ENCODE results near the gene AGBL1.

GRCh38 chr15:85721785-85722435 lies 72.8 kb downstream of the KLHL25 start:
- PRO-cap: no peak

DNA sequence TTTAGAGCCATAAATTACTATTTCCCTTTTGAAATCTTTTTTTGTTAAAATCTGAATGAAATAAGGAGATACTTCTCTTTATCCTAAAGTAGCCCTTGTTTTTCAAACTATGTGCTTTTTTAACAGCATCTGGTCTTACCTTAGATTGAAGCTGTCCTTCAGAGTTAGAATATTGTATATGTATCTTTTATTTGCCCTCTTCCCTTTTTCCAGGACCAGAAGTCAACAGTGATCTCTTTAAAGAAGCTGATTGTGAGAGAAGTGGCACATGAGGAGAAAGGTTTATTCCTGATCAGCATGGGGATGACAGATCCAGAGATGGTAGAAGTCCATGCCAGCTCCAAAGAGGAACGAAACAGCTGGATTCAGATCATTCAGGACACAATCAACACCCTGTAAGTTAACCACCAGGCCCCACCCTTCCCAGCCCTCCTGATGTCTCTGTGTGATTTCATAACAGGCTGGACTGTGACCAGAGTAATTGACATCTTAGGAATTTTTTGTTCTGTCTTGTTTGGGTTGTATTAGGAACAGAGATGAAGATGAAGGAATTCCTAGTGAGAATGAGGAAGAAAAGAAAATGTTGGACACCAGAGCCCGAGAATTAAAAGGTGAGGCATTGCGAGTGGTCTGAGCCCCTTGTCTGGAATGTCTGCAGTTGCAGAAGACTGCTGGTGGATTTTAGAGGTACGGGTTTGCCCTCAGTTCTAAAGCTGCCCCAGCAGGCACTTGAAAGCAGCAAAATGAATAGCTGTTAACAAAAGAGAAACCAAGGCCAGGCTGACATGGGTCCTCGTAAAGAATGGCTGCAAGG lies 67.7 kb downstream of the KLHL25 start:
- PRO-cap: no peak

GRCh38 chr15:85750829-85751270 lies 43.9 kb downstream of the KLHL25 start:
- PRO-cap: no peak

- PRO-cap: no peak
These were observed 37.2 kb downstream of the KLHL25 start for GRCh38 chr15:85757553-85757803.

DNA sequence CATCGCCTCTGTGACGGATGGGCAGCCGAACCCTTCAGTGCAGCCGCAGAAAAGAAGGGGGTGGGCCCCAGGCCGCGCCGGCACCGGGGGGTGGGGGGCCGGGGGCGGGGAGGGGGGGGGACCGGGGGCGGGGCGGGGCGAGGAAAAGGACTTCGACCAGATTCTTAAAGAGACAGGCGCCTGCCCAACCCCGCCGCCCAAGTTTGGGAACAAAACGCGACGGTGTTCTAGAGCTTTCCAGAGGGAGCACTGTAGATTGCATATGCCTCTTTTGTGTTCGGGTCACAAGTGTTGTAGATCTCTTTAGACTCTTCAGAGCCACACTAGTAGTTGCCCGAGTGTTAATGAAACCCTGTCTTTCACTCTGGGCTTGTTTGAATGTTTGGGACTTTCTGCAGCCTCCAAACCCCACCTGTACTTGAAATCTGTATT lies 268 bp upstream of the KLHL25 start:
- PRO-cap: no peak

- PRO-cap: no peak
These were observed at the start of gene AGBL1 for GRCh38 chr15:86079272-86079948. Gene AGBL1, plus strand, starts transcription at chr15:86079871.

- PRO-cap: no peak
These were observed 551.3 kb downstream of the AGBL1 start for GRCh38 chr15:86630927-86631352.

GRCh38 chr15:86916634-86917106 lies 837.0 kb downstream of the AGBL1 start:
- PRO-cap: no peak

DNA sequence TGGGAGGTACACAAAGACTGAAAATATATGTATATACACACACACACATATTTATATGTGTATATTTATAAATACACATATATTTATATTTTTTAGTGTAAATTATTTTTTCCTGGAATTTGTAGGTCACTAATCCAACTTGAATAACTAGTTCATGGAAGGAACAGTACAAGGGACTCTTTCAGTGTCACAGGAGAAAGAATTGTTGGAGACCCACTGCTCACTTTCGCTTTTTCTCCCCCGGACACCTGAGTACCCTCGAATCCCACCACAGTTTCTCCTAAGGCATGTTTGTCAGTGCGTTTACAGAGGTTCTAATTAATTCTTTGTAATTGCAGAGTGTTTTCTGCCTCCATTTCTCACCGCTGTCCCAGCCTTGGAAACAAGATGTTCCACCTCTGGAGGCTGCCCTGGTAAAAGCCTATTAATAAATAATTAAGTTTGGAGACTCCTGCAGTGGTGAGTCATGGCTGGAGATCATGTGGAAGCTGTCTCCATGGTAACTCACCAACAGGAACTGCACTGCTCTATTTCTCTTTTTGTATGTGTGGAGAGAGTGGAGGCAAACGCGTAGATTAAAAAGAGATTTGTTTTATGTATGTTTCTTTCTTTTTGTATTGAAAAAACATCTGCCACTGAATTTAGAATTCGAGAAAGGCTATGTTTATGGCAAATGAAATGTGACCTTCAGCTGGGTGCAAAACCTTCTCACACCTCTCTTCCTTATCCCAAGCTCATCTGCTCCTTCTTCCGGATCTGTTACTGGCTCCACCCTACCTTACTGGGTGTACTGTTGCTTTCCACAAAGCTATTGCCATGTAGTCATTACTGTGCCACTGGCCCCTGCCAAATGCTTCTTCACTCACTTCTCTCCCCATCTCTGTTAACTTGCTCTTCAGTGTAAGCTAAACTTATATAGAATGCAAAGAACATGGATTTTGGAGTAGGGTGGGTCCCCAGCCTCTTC lies 778.8 kb downstream of the NTRK3 start:
- PRO-cap: no peak

- PRO-cap: no peak
These were observed 1.0 kb upstream of the NTRK3 start for GRCh38 chr15:88257581-88257903.

DNA sequence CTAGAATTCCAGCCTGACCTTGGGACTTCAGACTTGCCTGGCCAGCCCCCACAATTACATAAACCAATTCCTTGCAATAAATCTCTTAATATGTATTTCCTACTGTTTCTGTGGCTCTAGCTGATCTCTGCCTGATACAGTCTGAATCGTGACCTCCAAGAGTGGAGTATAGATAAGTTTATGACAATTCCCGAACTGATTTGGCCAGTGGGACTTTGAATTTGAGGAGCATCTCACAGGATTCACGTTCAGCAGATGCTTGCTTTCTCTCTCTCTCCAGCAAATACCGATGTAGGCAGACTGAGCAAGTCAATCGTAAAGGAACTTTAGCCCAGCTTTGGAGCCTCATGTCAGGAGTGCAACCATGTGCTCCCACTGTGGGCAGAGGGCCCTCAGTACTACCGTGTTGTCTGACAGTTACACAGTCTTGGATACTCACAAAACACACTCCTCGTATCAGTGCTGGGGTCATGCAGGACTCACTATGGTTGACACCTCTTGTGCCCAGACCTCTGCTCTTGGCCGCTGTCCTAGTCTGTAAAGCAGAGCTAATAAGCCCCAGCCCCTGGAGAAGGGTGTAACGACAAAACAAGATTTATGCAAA lies 66.2 kb downstream of the MRPL46 start:
- PRO-cap: bidirectional peak, plus-strand start outside the sequence, minus-strand start at position 539 of the sequence

DNA sequence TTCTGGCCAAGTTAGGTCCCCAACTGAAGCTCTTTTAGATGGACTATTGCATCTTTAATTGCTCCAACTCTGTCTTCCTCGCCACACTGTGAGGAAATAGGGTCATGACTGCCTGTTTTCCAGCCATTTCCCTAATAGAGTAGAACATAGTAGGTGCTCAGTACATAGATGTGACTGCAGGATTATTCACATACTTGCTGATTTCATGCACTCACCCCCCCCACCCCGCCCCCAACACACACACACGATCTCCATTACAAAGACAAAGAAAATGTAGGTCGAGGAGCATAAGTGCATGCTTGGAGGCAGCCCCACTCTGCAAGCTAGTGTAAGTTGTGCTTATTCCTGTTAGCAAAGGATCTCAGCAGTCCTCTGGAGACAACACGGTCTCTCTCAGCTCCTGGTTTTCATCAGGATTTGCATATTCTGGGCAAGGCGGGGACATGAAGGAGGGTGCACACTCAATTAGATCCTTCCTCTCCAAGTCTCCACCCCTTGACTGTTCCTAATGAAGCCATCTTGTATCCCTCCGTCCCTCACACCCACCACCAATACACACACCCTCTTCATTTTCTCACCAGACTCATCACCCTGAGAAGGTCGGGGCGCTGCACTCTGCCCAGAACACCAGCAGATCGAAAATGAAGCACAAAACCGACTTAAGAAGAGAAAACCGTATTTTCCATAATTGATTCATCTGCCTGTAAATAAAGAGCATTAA lies 63.9 kb downstream of the MRPL46 start:
- PRO-cap: no peak

DNA sequence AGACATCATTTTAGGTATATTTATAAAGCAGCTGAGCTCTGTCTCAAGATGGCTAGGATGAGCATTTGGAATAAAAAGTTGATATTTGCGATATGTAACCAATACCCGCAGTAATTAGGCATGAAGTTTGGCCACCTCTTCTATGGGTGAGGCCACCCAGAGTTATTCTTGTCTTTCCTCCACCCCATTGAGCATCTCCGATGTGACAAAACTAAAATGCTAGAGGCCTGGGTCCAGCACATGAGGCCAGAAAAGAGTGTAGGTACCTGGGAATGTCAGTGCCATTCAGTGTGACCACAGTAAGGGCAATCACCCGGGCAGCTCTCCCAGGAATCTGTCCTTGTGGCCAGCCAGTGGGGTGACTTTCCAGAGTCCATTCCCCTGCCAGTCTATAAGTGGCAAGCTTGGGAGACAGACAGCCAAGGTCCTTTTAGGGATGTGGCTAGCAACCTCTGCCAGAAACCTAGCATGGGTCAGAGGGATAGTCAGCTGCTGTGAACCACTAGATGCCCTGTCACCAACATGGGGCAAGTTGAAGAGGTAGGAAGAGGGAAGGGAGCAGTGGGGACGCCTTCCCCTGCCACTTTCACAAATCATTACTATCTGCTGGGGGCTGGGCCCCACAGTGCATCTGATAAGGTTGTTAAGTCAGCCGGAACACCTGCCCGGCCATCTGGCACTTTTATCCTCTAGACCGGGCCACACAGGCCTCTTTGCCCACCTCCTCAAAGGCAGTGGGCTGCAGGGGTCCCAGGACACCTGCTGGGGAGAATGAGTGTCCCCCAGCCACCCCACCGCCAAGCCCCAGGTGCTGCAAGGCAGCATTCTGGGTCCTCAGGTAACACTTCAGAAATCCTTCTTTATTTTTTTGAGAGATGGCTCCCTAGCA lies 24.7 kb upstream of the DET1 start:
- PRO-cap: no peak

- PRO-cap: no peak
These were observed 6.3 kb downstream of the AEN start for GRCh38 chr15:88627441-88627822.

GRCh38 chr15:88635479-88636605 lies 3.0 kb upstream of the ISG20 start:
- PRO-cap: bidirectional peak, plus-strand start at chr15:88635610, minus-strand start at chr15:88635360; bidirectional peak, plus-strand start at chr15:88636325, minus-strand start at chr15:88636192

DNA sequence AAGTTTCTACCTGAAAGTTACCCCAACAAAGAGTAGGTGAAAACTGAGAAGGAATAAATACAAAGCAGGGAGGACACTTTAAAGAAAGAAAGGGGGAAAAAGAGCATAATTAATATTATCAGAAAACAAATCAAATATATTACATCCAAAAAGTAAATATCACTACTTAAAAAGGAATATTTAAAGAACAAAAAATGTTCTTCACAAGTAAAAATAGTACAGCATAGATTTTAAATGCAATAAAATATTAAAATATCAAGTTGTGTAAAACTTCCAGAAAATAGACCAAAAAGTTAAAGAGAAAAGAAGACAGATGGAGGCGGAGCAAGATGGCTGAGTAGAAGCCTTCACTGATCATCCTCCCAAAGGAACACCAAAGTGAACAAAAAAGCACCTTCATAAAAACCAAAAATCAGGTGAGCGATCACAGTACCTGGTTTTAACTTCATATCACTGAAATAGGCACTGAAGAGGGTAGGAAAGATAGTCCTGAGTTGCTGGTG lies 23.9 kb downstream of the ISG20 start:
- PRO-cap: no peak

DNA sequence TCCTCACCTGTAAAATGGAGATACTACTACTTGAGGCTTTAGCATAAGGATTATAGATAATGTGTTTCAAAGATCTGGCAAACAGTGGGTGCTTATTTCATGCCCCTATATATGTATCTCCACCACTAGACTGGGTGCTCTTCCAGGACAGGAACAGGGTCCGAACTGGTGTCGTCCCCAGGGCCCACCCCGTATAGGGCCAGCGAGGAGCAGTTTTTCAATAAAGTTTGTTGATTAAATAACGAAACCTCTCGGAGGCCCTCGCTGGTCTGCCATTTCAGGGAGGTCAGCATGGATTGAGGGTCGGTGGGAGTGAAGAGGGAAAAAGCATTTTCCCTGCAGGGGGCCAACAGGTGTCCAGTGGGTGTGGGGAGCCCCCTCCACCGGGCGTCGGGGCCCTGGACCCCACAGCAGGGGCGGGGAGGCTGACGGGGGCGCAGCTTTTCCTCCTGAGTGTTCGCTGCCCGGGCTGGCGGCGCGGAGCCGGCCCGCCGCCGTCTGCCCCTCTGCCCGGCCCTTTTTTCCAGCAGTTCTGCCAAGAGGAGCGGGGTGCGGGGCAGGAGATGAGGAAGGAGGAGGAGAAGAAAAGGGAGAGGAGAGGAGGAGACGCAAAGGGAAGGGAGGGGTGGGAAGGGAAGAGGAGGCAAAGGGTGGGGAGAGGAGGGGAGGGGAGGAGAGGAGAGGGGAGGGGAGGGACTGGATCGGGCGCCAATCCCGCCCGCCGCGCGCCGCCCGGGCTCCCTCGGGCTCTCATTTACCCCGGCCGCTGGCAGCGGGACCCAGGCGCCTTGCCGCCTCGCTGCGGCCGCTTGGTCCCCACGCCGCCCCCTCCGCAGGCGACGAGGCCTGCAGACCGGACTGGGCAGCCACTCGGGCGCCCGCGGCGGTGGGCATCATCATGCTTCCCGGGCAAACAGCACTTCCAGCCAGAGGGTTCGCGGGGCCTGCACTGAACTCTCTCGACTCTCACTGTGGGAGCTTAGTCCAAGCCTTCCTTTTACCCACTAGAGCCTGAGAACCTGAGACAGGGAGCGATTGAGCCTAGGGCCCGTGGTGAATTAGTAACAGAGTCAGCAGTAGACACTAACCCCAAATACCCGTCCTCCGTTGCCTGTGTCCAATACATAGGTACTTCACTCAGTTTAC lies 66.3 kb downstream of the ISG20 start:
- PRO-cap: no peak

DNA sequence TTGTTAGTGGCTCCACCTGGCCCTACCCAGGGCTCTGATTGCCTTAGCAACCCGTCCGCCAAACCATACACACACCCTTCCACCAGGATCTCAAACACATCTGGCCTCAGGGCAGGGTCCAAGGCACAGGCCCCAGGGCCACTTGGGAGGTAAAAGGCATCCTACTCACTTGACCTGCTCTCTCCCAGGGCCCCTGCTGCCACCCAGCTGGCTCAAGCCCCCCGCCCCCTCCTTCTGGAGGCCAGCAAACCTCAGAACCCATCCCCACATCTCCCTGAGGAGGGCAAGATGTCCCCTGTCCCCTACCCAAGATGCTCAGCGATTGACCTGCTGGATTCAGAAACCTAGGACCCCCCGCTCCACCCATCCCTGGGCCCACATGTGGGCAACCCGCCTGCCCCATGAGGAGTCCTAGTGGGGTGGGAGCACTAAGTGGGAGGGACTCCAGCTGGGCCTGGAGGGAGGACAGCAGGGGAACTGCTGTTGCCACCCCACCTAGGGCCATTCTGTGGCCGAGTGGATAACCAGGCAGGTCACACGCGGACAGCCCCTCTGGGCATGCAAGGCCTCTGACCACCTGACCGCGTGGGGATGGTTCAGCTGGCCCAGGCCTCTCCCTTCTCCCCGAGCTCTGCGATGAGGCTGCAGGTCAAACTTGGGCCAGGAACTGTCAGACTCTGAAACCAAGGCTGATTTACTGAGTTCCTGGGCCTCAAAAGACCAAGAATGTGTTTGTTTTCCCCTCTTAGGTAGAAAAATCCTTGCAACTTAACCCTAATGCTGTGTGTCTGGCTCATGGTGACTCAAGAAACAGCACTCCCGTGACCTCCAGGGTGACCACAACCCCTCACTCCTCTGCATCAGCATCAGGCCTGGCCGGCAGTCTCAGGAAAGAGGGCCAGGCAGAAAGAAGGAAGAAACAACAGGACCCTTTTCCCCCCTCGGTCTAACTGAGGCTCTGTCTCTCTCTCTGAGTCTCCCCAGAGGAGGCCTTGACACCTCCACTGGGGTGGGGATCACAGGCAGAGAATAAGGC lies 4.2 kb downstream of the MFGE8 start:
- PRO-cap: no peak

- PRO-cap: no peak
These were observed 5.7 kb upstream of the MFGE8 start for GRCh38 chr15:88918780-88919333.

GRCh38 chr15:89115044-89115281 lies 26.7 kb downstream of the ABHD2 start:
- PRO-cap: no peak

Measured in SUDHL5 (cell line).